Vagina (tissue), 1 donor: ENCODE measurements around a stretch of chr15.

DNA sequence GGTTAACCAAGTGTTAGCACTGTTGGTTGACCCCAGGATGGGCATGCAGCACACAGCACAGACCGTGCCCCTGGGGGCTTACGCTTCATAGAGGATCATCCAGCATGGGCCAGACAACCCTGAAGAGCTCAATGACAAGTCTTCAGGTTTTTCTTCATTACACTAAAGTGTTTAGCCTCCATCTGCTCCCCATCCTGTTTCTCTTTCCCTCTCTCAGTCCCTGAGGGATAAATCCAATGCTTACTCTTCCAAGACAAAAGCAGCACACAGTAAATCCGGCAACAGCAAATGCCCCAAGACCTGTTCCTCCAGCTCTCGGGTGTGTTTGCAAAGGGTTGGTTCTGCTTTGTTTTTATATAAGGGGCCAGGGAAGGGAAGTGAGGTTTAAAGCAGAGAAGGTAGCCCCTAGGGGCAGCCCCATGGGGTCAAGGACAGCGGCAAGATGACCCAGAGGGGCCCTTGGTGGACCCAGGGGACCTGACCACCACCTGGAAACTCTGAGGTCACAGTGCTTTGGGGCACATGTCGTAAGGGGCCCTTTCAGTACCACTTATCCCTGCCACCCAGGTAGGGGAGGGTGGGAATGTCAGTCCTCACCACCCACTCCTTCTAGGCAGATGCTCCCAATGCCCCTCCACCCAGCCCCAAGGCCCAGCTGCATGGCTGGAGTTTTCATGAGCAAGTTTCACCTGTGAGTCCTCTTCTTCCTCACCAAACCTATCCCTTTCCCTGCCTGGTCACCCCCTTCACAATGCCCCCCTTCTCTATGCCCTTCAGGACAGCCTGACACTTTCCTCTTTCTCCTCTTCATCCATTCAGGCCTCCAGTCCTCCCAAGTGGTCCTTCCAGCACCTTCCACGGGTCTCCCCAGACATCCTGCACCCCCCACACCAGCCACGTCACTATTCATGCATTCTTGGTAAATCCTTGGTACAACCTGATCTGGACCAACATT is 10.0 kb downstream of the FAM174B start:
- PRO-cap = no peak
- RAMPAGE, long total RNA = no peak

DNA sequence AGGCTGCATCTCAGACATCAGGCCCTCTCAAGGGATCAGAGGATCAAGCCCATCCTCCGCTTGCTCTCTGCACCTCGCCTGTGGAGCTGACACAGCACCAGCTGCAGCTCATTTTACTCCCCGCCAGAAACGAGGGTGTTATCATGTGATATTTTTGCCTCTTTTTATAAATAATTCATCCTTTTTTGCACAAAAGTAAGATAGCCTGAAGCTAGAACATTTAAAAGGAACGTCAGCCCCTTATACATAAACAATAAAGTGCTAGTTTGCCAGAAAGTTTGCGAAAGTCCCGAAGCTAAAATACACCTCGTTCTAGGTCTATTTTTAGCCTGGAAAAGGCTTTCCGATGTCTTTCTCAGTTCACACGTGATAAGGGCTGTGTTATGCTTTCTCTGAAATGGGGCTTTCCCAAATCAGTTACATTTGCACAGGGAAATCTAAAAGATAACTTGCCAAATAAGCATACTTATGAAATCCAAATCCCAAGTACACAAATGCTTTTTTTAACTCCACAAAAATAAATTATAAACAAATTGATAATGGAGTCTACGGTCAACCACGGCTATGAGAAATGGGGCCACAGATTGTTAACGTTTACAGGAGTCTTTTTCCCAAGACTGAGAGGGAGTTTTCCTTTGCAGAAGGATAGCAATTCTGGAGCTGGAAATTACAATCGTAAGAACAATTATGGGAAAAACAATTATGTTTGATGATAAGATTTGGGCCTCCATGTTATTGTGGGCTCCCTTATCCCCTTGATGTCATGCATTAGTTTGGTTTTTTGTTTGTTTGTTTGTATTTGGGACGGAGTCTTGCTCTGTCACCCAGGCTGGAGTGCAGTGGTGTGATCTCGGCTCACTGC is 9.8 kb upstream of the FAM174B start:
- PRO-cap = unidirectional peak, minus-strand start at position 103 of the sequence
- RAMPAGE, long total RNA = no peak

GRCh38 chr15:92667392-92668337 is 12.1 kb upstream of the FAM174B start:
- PRO-cap = no peak
- RAMPAGE, long total RNA = no peak

DNA sequence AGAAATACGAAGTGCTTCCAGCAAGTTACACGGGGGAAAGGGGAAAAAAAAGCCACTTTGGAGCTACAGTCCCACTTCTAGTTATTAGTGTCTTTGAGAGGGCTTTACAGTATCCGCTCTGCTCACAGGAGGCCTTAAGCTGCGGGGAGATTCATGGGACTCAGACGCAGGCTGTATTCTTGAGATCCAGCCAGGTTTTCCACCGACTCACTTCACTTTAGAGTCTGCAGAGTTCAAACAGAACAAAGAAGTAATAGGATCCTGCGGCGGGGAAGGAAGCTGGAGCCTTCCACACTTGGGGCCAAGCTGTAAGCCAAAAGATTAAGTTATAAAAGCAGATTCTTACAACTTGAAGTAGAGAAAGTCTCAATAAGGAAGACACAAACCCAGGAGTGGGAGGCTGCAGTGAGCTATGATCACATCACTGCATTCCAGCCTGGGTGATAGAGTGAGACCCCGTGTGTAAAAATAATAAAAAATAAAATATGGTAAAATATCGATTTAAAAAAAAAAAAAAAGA is 60.2 kb upstream of the FAM174B start:
- PRO-cap = no peak
- RAMPAGE, long total RNA = no peak

- PRO-cap = bidirectional peak, plus-strand start at chr15:92810833, minus-strand start at chr15:92810843
- RAMPAGE, long total RNA = no peak
Measured at GRCh38 chr15:92810449-92811057, 89.6 kb upstream of the CHD2 start.

GRCh38 chr15:92820016-92821122 is 79.8 kb upstream of the CHD2 start:
- PRO-cap = bidirectional peak, plus-strand start at chr15:92820550, minus-strand start at chr15:92820384
- RAMPAGE, long total RNA = start-site peak on the minus strand at chr15:92820398-92820406, 7 reads

DNA sequence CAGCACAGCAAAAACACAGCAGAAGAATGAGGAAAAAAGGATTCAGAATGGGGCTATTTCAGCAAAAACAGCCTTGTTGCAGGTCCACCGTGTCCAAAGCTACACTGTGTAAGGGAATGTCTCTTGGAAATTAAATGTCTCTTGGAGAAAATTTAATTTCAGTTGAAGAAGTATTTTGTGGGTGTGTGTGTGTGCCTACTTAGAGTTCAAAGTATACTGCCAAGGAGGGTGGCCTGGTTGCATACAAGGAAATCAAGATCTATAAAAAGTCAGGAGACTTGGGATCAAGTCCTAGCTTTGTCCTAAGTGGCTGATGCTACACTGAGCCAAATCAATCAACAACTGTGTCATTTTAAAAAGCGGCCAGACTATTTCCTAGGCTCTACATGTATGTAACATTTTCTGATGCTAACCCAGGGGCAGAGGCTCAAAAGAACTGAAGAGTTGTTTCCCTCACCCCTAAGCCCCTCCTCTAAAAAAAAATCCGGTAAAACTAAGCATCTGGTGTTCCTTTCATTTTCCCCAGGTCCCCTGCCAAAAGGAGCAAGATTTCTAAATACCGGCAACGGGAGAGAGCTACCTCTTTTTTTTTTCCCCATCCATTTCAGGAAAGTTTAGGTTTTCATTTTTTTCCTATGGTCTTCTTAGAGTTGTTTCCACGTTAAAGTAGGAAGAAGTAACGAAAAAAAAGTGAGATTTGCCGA is 18.9 kb upstream of the CHD2 start:
- PRO-cap = no peak
- RAMPAGE, long total RNA = no peak

GRCh38 chr15:92886501-92887729 is 13.2 kb upstream of the CHD2 start:
- PRO-cap = no peak
- RAMPAGE, long total RNA = no peak

DNA sequence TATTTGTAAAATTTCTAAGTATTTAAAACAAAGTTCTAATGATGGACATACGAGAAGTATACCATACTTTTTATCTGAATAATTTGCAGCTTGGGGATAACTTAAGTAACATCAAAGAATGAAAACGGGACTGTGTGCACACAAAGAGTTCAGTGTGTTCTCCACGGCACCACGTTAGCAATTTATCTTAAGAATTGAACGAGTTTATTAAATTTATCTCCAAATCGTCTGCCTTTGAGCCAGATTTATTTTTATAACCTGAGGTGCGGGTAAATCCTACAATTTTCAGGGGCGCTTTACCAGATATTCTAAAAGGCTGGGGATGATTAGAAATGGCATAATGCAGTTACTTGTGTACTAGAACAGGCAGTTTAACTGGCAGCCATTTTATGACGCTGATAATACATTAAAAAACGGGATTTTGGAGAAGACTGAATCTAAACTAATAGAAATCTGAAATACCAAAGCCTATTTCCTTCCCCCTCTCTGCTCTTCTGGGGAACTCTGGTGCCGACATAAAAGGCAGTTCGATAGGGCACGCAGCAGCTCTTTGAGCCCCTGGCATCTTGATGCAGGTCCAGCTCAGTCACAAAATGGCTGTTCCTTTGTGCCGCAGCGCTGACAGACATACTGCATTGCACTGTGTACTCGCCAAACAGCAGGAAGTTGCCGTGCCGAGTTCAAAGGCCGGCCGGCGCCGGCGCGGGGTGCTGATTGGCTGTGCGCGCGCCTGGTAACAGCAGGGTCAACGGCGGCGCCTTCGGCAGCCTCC is 3.7 kb downstream of the CHD2 start:
- PRO-cap = bidirectional peak, plus-strand start outside the sequence, minus-strand start at position 590 of the sequence
- RAMPAGE, long total RNA = no peak

- PRO-cap = no peak
- RAMPAGE, long total RNA = no peak
Measured at GRCh38 chr15:92920536-92921217, 20.6 kb downstream of the CHD2 start.

DNA sequence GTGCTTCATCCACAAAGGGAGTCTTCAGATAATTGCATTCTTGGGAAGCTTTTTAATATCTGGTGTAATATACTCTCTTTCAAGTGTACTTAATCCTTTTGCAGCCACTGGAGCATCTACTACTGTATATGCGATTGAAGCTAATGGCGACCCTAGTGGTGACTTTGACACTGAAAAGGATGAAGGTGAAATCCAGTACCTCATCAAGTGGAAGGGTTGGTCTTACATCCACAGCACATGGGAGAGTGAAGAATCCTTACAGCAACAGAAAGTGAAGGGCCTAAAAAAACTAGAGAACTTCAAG is 42.6 kb downstream of the CHD2 start:
- PRO-cap = no peak
- RAMPAGE, long total RNA = no peak

- PRO-cap = no peak
- RAMPAGE, long total RNA = no peak
Measured at GRCh38 chr15:92972147-92972570, 72.0 kb downstream of the CHD2 start.

- PRO-cap = no peak
- RAMPAGE, long total RNA = no peak
Measured at GRCh38 chr15:92996433-92997158, 92.4 kb downstream of the RGMA start.

DNA sequence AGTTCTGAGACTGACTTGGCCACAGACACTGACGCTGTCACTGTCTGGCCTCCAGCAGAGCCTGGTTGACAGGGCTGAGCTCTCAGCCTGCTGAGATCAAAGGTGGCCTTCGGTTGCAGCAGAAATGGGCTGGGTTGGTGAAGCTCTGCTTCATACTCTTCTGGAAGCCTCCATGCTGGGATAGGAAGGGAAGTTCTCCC is 38.7 kb downstream of the RGMA start:
- PRO-cap = no peak
- RAMPAGE, long total RNA = no peak

DNA sequence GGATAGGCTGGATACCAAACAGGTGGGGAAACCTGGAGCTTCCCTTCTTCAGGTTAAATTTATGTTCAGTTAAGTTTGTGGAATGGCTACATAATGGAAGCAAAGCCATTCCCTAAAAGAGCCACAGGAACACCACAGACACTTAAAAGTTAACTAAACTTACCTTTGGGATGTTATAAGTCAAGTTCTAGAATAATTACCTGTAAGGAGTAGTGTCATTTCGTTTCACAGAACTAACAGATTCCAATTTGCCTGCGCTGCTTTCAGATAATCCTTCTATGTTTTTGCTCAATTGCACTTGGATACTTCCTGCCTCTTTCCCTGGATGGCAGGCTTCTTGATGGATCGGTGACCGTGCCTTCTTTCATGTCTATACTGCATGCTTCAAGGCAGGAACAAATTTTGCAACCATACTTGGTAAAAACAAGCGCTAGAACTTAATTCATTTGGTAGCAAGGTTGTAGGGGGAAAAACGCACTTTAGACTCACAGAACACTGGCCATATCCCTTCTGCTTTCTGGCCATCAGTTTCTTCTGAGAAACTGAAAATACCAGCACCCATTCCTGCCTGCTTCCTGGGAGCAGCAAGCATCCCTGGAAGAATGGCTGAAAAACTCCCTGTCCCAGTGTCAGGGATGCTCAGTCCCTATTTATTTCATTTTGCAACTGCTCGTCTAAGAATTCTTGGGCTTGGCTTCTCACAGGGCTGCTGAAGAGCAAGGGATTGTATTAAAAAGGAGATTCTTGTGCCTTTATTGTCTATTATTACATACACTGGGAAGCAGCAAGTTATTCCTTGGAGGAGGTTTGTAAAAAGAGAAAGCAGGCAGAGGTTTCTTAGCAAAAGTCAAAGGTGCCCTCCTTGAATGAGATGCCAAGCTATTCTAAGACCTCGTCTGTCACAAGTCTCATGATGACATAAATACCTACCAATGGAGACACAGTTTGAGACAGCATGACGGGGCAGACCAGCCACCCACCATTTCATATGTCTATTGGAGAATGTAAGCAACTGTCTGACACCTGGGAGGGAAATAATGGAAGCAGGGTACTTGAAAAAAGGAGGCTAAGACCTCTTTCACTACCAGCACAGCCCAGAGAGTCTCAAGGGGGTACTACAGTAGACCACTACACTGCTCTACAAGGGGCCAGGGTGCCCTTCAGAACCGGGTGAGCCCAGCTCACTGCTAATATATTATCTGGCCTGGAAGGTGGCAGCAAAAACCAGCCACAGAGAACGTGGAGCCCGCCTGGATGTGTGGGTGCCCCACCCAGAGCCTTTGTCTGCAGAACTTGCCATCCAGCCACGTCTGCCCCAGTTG is 2.5 kb downstream of the RGMA start:
- PRO-cap = no peak
- RAMPAGE, long total RNA = no peak

DNA sequence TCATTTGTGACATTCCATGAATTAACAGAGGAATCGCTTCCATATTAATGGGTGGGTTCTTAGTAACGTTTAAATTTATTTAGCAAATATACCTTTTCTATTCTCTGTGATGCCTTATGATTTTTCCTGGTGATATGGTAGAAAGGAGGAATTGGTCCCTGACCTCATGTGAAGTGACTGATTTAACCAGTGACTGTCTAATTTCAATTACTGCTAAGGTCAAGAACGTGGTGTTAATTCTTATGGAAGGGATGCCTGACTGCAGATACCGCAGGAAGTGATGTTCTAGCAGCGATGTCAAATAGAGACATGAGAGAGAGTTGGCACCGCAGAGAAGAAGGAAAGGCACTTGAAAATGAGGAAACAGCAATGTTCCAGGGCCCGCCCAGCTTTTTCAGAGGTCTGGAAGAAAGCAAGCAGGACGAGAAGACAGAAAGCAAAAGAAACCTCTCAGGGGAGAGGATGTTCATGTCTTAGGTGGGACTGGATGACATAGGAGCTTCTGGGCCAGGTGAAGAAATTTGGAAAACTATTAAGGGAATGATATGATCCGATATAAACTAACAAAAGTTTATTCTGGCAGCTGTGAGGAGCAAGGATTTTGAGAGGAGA is 146.3 kb downstream of the MCTP2 start:
- PRO-cap = no peak
- RAMPAGE, long total RNA = no peak

GRCh38 chr15:94790948-94791388 is 559.6 kb downstream of the MCTP2 start:
- PRO-cap = no peak
- RAMPAGE, long total RNA = no peak

DNA sequence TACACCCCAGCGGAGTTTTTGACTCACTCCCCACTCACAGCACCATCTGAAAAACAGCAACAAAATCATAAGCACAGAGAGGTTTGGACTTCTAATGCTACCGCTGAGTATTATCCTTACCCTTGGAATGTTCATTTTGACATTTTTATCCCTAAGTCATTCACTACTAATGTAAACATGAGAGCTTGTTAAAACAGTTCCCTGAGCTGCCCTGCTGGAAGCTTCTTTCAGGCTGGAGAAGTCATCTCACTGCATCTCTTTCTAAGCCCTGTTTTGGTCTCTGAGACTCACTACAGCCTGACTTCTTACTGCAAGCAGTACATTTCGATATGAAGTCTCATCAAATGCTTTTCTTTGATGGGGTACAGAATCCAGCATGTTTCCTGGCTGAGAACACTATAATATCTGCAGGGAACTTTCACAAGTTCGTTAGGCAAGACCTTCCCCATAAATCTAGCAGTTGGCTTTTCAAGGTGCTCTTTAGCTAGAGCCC is 1046.0 kb downstream of the MCTP2 start:
- PRO-cap = no peak
- RAMPAGE, long total RNA = no peak

DNA sequence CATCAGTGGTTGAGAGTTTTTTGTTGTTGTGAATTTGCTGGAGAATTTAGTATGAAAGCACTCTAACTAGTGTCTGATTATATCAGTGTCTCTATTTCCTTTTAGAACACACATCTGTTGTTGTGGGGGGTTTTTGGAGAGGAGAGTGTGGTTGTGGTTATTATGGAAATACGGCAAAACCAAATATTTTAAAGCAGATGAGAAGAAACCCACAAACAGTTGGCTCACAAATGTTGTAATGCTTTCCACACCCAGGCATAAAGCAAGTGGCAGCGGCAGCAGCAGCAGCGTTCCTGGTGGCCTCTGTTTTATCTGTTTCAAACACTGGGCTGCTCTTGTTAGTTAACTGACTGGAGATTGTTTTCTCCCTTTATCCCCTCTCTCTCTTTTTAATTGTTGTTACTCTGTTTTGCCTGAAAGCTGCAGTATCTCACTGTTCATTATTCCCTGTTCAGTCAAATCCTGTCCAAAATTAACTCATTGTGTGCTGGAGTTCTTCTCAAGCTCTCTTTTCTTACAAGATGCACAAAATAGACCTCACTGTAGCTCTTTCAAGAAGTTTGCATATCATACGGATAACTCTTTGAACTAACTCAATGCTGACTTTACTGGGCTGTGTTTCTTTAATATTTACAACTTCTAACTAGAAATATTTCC is 1045.5 kb upstream of the NR2F2 start:
- PRO-cap = unidirectional peak, plus-strand start at position 258 of the sequence; unidirectional peak, minus-strand start at position 314 of the sequence
- RAMPAGE, long total RNA = no peak

GRCh38 chr15:95293443-95293853 is 1037.1 kb upstream of the NR2F2 start:
- PRO-cap = no peak
- RAMPAGE, long total RNA = no peak